ENCODE measurements around a stretch of chr3.

- PRO-cap, result unidirectional peak, plus-strand start at chr3:171460910; bidirectional peak, plus-strand start at chr3:171461224, minus-strand start at chr3:171461163
These were observed 598 bp upstream of the TNIK start for GRCh38 chr3:171460655-171461351.

- PRO-cap, result no peak
These were observed 156.8 kb upstream of the TNIK start for GRCh38 chr3:171616675-171617696.

- PRO-cap, result no peak
These were observed 131.4 kb downstream of the PLD1 start for GRCh38 chr3:171678918-171679334.

DNA sequence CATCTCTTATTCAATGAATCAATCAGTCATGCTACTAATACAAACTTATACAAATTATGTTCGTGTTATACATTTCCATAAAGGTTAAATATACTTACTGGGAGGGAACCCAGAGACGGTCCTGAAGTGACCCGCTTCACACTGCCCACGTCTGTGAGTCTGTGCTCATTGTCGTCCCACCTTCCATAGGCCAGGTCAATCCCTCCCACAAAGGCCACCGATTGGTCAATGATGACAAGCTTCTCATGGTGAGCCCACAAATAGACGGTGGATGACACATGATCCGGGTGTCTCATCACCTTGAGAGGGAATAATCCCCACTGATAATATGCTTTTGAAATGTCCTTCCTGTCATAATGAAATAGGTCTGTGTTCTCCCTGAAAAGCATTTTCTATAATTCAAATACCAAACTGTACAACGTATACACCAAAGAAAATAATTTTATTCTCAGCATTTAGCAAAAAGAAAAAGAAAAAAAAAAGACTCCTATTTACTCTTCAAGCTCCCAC, 121.7 kb downstream of the PLD1 start:
- PRO-cap, result no peak

DNA sequence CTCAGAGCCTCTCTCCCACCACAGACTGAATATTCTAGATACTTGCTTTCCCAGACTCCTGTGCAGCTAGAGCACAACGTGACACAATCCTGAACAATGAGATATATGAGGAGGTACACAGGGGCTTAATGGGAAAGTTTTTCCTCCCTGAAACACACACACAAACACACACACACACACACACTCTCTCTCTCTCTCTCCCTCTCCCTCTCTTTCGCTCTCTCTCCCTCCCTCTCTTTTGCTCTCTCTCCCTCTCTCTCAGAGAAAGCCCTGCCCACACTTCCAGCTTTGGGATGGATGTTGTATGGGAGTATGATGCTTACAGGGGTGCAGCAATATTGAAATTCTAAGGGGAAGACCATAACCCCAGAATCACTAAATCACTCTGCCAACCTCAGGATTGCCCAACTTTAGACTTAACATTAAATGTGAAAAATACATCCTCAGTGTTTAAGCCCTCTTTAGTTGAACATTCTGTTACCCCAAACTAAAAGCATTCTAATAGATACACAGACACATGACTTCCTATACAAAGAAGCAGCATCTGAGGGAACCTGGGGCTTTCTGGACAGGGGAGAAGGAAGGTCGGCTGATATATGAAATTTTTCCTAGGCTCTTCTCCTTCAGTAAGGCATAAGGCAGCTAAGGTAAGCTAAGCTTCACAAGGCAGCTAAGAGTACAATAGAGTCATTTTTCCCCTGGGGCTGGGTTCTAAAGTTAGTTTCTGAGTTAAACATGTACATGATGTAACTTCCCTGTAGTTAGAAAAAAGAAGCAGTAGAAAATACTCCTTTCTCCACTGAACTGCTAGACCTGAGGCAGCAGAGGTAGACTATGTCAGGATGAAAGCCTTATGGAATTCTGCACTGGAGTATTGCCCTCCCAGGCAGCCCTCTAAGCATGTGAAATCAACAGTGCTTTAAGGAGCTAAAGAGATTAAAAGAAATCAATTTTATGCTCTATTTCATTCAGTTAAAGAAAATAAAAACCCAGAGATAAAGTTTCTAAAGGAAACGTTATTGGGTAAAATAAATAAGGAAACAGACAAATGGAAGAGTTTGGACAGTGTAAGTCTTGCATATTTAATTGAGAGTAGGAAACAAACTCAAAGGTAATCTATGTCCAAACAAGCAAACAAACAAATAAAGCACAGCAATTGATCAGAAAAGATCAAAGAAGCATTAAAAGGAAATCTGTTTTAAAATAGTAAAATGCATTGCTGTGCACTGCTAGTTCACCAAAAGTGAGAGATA, 109.7 kb downstream of the PLD1 start:
- PRO-cap, result no peak

- PRO-cap, result bidirectional peak, plus-strand start at chr3:171792002, minus-strand start at chr3:171791747
These were observed 18.7 kb downstream of the PLD1 start for GRCh38 chr3:171791207-171792386.

- PRO-cap, result no peak
These were observed 15.1 kb upstream of the PLD1 start for GRCh38 chr3:171825210-171825874.

DNA sequence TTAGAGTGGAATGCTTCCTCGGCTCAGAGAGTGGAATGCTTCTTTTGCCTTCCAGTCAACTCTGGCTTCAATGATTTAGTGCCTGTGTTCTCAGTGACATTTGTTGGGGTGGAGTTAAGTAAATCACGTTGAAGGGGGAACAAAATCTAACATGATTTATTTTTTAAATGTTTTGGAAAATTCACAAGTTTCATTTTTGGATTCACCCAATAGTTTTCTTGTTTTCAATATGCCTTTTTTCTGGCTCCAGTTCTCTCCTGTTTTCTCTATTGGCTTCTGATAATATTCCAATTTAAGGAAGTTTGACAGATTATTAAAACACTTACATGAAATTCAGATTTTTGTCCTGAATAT, 94.6 kb upstream of the FNDC3B start:
- PRO-cap, result unidirectional peak, minus-strand start at position 63 of the sequence

GRCh38 chr3:172089341-172090039, 50.1 kb downstream of the FNDC3B start:
- PRO-cap, result no peak

DNA sequence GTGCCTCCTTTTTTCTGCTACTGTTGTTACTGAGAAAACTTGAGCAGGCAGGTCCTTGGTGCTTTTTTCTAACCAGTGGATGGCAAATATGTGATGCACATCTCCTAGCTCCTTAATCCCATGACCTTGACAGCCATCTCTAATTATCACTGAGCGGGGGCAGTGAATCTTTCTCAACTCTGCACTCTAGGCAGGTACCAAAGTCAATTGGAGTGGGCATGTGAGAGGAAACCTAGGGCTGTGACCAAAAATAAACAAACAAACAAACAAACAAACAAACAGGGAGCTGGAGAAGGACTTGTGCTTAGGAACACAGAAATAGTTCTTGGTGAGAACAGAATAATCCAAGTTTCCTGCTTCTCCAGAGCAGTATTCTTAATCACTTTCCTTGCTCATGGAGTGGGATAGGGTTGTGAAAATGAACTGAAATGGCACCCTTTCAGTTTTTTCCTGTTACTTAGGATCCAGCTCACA, 50.8 kb downstream of the FNDC3B start:
- PRO-cap, result no peak

GRCh38 chr3:172125846-172126697, 86.7 kb downstream of the FNDC3B start:
- PRO-cap, result no peak

DNA sequence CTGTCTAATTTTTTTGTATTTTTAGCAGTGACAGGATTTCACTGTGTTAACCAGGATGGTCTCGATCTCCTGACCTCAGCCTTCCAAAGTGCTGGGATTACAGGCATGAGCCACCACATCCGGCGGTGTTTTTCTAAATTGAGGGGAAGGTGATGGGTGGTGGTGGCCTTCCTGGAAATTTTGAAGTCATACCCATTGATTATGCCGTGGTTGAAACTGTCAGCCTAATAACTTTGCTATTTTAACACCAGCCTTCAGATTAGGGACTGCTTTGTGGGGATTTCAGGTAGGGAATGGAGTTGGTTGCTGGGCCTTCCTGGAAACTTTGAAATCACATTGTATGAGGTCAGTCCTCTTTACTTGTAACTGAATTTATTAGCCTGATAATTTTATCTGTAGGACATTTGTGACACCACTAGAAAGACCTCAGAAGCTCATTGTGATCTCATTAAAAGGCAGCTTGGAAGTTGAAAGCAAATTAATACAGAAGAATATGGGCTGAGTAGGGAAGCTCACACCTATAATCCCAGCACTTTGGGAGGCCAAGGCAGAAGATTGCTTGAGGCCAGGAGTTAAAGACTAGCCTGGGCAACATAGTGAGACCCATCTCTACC, 97.6 kb downstream of the FNDC3B start:
- PRO-cap, result no peak

- PRO-cap, result unidirectional peak, minus-strand start at chr3:172139025
These were observed 99.6 kb downstream of the FNDC3B start for GRCh38 chr3:172138803-172139513.

DNA sequence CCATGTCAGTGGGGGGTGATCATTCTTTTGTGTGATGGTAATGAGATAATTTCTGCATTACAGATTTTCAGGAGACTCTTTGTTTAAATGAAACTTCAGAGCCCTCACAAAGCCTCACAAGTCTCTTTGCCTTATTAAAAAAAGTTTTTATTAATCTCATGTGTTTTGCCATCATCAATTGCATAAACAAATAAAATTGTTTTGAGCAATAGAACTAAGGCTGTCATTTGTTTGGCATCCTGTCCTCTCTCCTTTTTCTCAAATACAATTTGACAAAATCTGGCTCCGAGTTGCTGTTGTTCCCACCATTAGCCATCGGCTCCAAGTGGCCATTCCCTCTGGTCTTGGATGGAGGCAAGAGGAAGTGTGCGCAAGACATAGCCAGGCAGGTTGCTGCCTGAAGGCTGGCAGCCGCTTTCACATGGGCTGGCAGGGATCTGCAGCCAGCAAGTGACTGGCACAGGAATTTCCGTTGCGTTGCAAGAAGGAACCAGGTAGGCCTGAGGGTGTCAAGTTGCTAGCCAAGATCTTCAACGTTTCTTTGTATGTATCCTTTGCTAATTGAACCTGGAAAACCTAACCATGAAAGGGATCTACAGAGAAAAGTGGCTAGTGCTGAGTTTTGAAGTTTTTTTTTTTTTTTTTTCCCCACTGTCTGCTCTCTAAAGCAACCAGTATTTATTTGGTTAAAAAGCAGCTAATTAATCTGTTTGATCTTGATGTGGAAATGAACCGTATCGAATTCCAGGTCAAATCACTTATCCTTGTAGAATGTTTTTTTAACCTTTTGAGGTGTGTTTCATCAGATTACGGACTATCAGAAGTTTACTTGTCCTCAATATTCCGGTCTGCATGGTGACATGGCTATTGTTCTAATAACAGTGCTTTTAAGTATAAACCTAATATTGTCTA, 116.9 kb downstream of the FNDC3B start:
- PRO-cap, result no peak

DNA sequence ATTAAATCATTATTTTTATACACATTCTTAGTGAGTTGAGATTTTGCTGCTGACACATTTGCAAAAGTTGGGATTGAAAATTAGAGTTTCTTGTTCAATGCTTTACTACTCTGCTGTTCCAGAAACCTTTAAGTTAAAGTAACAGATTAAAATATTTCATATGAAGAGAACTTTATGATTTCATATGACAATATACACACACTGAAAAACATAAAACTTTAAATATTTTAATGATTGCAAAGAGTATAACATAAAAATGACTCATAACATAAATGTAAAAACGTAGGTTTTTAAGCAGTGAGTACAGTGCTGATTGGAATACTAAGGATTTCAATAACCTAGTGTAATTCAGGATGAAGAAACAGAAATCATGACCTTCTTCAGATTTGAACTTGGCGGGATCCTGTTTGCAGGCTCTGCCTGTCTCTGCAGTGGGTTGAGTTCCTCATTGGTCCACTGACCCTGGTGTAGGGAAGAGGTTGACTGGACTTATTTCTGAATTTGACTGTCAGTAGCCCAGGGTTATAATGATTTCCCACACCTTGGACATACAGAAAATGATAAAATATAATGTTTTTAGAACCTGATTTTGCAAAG, 171.6 kb downstream of the FNDC3B start:
- PRO-cap, result no peak

GRCh38 chr3:172280218-172280585, 168.1 kb downstream of the GHSR start:
- PRO-cap, result no peak

GRCh38 chr3:172367356-172368129, 80.7 kb downstream of the GHSR start:
- PRO-cap, result no peak

GRCh38 chr3:172550469-172550854, 27.2 kb upstream of the TNFSF10 start:
- PRO-cap, result no peak

- PRO-cap, result no peak
These were observed 34.5 kb upstream of the TNFSF10 start for GRCh38 chr3:172557440-172558442.

DNA sequence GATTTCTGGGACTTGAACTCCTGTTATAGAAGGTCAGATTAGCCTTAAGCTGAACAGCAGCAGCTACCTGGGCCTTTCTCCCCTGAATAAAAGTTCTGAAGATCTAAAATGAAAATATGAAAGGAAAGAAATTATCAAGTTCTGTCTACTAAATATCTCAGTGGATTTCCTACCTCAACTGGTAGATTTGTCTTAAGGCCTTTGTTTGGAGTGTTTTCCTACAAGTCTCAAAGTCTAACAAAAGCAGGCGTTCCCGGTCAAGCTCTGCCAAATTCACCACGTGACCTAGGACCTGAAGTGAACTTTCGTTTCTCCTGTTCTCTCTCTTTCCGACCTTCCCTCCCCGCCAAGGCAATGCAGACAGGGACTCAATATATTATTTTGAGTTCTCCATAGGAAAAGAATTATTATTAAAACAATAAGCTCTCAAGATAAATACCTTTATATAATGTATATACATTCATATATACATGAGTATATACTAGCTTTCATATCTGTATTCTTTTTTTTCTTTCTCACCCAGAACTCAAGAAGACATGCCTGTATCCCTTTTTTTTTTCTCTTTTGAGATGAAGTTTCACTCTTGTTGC, 71.3 kb upstream of the TNFSF10 start:
- PRO-cap, result bidirectional peak, plus-strand start at position 324 of the sequence, minus-strand start at position 236 of the sequence

Measured in colonic mucosa (tissue), 1 donor.